Bronchus fibroblast of lung (primary cell): Measurements from ENCODE around the genes HCRTR2 and COL21A1.

DNA sequence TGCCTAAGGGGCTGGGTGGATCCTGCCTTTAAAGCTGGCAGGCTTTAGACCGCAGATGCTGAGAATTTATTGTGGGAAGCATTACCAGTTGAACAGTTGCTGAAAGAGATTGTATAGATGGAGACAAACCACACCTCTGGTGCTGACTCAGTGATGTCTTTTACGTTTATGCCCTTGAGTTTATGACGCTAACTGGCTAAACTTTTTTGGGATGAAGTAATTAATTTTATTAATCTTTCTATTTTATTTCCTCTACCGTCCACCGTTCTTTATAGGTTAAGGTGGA lies 1.7 kb downstream of the FAM83B start:
- RAMPAGE, long total RNA = no peak

DNA sequence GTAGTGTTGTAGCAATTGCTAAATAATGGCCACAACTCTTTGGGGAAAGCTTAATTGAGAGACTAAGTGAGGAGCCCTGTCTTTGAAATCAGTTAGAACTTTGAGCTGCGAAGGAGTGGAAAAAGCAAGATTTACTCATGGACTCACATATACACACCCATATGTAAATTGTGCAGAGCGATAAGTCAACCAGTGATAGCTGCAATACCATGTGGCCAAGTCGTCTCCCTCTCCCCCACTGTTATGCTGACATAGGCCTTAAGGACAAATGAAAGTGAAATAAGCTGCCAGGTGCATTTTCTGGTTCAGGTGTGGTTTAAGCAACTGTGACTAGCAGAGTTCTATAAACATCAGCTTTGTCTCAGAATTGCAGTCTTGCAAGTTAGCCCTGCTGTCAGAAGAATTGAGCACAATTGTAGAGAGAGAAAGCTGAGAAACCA lies 9.5 kb downstream of the FAM83B start:
- RAMPAGE, long total RNA = no peak

DNA sequence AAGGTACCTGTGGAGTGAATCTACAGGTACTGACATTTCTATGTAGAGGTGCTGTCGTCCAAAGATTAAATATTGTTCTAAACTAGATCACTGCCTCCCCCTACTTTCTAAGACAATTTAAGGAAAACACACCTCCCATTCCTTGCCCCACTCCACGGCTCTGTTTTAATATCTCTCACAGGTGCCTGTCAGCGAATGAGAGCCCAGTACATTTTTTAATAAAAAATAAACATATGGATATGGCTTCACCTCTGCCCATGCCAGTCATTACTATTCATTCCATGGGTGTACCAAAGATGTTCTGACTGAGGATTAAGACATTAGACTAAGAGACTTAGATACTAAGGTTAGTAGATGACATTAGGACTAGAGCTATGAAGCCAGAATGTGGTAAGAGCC lies 57.8 kb downstream of the FAM83B start:
- RAMPAGE, long total RNA = no peak

GRCh38 chr6:55174085-55175045 lies at the start of gene HCRTR2:
TSS of gene HCRTR2 (plus strand) at chr6:55174515.
- RAMPAGE, long total RNA = no peak

- RAMPAGE, long total RNA = no peak
These were observed 2.4 kb downstream of the COL21A1 start for GRCh38 chr6:56244898-56245435.

DNA sequence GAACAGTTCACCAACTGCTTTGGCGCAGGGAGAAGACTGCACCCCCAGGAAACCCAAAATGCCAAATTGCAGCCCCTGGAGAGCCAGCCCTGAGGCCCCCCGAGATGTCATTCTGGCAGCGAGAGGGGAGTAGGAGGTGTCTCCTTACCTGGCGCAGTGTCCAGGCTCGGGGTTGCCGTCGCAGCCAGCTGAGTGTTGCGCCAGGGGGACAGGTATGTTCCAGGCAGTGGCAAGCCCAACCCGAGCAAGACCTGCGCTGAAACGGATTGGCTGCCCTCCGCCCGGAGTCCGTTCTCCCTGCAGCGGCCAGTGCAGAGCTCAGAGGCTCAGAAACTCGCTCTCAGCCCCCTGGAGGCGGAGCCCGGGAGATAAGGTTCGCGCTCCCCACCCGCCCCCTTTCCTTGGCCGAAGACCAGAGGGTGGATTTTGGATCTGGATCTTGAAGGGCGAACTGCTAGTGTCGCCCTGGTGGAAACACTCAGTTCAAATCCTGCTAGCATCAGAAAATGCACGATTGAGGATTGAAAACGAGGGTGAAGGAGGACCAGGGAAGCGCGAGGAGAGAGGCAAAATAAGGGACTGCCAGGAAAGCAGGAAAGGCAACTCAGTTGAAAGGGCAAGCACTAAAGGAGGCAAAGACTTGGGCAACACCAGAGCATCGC lies at the start of gene COL21A1:
Gene COL21A1 (minus strand): TSS at position 342 of the 662 bp plus-strand sequence.
- RAMPAGE, long total RNA = no peak

DNA sequence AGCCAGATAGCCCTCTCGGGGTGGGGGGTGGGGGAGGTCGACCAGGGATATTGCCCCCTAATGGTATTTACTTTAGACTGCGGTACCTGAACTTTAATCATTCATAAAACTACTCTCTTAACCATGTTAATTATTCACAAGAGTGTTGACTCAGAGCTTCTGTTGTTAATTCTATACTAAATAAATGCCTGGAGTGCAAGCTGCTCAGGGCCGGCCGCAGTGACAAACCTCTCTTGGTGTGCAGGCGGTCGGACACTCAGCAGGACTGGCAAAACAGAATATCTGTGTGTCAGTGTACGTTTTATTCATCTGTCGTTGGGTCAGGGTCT lies 152.4 kb upstream of the COL21A1 start:
- RAMPAGE, long total RNA = no peak

- RAMPAGE, long total RNA = no peak
These were observed 259.0 kb upstream of the COL21A1 start for GRCh38 chr6:56506307-56506815.

DNA sequence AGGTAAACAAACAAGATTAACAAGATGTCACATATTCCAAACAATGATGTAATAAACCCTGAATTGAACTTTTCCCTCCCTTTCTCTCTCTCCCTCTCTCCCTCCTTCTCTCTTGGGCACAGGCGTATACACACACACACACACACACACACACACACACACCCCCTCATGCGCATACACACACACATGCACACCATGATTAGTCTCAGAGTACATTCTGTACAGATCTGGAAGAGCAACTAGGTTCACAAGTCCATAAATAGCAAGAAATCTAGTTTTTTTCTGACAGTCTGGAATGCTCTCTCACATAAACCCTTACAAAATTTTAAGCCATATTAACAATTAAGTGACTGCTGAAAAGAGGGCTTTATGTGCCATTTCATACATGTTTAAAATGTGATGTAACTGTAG lies 267.1 kb upstream of the COL21A1 start:
- RAMPAGE, long total RNA = no peak

DNA sequence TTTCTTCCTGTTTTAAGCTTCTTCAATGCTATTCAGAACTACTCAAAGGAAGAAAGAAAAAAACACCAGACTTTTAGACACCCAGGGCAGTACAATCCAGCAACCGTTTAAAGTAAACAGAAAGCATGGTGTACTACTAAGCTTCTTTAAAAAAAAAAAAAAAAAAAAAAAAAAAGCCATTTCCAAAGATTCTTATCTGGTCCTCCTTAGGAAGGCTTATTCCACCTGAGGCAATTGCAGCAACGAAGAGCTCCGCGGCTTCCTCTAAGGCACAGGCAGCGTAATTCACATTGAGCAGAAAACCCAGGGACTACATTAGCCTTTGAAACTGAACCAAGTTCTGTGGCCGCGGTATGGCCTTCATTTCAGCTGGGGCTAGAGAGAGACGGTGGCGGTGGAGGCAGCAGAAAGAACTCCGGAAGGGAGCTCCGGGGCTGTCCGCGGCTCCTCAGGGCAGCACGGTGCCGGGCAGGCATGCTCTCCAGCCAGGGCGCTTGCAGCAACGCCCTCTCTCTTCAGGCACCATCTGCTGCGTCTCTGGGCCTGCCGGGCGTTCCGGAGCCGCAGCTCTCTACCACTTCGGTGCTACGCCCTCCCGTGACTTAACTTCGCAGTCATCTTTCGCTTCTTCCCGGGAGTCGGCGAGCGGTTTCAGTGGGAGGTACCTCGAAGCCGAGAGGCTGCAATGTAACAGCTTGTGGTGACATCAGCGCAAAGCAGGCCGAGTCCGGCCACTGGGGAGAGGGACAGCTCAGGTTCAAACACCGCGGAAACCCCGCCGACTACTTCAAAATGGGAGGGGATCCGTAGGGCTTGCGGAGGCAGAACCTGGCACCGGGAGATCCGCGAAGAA lies 295.1 kb upstream of the COL21A1 start:
- RAMPAGE, long total RNA = no peak

- RAMPAGE, long total RNA = no peak
These were observed 327.6 kb downstream of the DST start for GRCh38 chr6:56627169-56627368.

GRCh38 chr6:56671600-56672646 lies 282.7 kb downstream of the DST start:
- RAMPAGE, long total RNA = no peak

DNA sequence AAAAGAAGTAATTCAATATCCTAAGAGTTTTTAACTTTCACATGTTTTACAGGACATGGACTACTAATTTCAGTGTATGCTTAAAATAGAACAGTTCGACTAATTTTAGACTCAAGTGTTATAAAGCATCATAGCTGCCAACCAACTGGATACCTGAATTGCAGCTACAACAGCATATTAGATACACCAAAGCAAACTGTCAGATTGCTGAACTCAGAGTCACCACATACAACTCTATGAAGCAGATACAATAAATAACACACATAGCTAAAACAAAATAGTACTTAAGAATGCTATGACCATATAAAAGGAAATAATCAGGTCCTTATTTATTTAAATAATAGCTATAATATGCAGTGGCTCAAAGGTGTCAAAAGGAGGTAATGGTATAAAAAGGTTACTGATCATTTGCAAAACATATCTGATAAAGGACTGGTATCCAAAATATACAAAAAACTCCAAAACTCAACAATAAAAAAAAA lies 121.1 kb downstream of the DST start:
- RAMPAGE, long total RNA = no peak

DNA sequence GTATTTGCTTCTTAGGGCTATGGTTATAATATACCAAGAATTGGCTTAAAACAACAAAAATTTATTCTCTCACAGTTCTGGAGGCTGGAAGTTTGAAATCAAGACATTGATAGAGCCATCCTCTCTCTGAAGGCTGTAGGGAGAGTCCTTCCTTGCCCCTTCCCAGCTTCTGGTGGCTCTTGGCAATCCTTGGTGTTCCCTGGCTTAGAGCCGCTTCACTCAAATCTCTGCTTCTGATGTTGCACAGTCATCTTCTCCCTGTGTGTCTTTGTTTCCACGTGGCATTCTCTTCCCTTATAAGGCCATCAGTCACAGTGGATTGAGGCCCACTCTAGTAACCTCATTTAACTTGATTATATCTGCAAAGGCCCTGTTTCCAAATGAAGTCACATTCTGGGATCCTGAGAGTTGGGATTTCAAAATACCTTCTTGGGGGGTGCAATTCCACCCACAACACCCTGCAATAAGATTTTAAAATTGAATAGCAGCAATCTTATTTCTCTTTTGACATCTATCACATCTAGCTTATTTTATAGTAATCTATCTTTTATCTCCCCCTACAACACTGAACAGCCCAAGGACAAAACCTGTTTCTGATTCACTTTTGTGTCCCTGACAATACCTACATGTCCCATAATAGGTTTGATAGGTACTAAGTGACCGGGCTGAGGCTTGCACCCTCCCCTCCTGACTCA lies 41.3 kb upstream of the RAB23 start:
- RAMPAGE, long total RNA = no peak

- RAMPAGE, long total RNA = no peak
These were observed 45.8 kb upstream of the RAB23 start for GRCh38 chr6:57267810-57268492.

GRCh38 chr6:57815991-57816312 lies 498.5 kb downstream of the PRIM2 start:
- RAMPAGE, long total RNA = no peak

DNA sequence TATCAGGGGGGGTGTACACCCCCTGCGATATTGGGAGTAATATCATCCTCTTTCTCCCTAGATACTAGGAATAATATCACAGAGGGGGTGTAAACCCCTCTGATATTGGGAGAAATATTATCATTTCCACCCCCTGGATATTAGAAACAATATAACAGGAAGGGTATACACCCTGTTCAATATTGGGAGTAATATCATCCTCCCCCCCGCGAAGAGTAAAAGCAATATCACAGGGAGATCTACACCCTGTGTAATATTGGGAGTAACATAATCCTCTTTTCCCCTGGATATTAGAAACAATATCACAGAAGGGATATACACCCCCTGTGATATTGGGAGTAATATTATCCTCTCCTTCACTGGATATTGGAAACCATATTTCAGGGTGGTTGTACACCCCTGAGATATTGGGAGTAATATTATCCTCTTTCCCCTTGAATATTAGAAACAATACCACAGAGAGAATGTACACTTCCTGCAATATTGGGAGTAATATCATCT lies 1248.0 kb downstream of the KHDRBS2 start:
- RAMPAGE, long total RNA = no peak

DNA sequence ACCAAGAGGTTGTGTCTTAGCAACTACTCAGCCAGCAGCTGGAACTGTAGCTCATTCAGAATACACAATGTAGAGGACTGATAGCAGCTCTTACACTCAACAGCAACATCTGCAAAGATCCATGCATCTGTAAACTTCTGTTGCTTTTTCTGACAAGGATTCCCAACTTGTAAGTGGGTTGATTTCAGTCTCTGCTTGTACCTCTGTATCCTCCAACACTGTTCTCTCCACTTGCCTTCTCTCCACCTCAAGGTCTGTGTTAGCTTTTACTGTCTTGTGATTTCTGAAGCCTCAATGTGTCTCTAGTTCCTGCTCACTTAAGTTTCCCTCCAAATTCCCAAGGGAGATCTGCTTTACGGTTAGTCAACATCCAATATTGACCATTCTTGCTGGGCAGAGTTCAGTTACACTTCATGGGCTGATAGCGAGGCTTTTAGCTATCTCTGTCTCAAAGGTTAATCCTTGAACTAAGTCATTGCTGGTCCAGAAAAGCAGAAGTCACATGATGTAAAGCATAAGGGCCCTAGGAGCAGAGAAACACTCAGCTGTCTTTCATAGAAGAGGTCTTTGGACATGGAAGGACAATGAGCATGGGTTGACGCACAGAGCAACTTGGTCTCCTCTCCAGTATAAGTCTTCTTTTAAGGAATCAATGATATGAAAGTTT lies 71.7 kb upstream of the LGSN start:
- RAMPAGE, long total RNA = no peak

GRCh38 chr6:63441056-63442102 lies 121.6 kb upstream of the LGSN start:
- RAMPAGE, long total RNA = no peak

DNA sequence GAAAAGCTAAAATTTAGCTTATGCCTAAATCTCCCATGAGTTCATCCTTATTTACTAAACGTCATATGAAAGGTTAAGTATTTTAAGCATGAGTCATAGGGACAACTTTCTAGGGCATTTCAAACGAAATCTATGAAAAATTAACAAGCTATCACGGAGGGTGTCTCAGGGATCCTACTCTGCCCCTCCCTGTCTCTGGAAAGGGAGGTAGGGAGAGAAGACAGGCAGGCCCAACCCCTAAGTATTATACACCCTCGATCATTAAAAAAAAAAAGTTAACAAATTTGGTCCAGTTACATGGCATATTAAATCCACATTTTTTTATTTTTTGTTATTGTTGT lies 124.0 kb upstream of the PTP4A1 start:
- RAMPAGE, long total RNA = no peak